Lower leg skin (tissue), 2 donors: Measurements from ENCODE around the gene AUTS2.

DNA sequence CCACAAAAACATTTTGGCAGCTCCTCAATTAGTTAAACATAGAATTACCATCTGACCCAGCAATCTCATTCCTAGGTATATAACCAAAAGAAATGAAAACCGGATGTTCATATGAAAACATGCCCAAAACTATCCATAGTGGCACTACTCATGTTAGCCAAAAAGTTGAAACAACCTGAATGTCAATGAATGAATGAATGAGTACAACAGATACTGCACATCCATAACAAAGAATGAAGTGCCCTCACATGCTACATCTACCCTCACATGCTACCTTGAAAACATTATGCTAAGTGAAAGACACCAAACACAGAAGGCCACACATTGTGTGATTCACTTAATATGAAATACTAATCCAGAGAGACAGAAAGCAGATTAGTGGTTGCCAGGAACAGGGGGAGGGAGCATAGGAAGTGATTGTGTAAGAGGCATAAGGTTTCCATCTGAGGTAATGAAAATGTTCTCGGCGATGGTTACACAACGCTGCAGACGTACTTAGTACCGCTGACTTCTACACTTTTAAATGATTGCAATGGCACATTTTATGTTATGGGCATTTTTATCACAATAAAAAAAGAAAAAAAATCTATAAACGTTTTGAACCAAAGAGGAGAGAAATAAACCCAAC, 462.1 kb downstream of the SPDYE21 start:
- PRO-cap = no peak
- RAMPAGE, long total RNA, 2 experiments = no peak in any of the 2 experiments

- PRO-cap = bidirectional peak, plus-strand start at chr7:69598451, minus-strand start at chr7:69598055
- RAMPAGE, long total RNA, 2 experiments = no peak in any of the 2 experiments
These were observed at the start of gene AUTS2 for GRCh38 chr7:69597812-69598799. AUTS2 (plus strand) TSS chr7:69598475.

- PRO-cap = no peak
- RAMPAGE, long total RNA, 2 experiments = no peak in any of the 2 experiments
These were observed 176.9 kb downstream of the AUTS2 start for GRCh38 chr7:69775128-69775689.

DNA sequence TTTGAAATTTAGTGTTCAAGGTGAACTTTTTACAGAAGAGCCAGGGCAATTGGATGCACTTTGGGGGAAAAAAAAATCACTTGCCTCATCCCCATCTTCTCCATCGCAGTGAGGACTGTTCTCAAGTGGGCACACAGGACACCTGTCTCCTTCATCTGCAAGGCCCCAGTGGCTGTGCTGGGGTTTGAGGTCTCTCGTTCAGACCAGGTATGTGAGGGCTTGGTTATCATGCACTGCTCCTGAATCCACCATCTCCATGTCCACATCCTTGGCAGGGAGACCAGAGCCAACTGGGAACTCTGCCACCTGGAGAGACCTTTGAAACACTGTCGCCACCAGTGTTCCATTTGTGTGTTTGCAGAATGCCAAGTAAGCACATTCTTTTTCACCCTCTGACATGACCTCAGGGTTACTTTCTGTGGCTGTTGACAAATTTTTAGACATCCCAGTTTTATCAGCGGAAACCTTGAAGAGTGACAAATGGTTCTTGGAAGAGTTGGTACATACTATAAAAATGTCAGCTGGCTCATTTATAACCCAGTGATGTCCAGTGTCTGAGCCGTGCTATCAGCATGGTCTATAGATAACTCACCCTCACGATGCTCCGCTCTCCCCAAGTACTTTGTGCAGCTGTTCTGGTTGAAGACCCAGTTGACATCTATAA, 563.3 kb upstream of the GALNT17 start:
- PRO-cap = no peak
- RAMPAGE, long total RNA, 2 experiments = no peak in any of the 2 experiments

DNA sequence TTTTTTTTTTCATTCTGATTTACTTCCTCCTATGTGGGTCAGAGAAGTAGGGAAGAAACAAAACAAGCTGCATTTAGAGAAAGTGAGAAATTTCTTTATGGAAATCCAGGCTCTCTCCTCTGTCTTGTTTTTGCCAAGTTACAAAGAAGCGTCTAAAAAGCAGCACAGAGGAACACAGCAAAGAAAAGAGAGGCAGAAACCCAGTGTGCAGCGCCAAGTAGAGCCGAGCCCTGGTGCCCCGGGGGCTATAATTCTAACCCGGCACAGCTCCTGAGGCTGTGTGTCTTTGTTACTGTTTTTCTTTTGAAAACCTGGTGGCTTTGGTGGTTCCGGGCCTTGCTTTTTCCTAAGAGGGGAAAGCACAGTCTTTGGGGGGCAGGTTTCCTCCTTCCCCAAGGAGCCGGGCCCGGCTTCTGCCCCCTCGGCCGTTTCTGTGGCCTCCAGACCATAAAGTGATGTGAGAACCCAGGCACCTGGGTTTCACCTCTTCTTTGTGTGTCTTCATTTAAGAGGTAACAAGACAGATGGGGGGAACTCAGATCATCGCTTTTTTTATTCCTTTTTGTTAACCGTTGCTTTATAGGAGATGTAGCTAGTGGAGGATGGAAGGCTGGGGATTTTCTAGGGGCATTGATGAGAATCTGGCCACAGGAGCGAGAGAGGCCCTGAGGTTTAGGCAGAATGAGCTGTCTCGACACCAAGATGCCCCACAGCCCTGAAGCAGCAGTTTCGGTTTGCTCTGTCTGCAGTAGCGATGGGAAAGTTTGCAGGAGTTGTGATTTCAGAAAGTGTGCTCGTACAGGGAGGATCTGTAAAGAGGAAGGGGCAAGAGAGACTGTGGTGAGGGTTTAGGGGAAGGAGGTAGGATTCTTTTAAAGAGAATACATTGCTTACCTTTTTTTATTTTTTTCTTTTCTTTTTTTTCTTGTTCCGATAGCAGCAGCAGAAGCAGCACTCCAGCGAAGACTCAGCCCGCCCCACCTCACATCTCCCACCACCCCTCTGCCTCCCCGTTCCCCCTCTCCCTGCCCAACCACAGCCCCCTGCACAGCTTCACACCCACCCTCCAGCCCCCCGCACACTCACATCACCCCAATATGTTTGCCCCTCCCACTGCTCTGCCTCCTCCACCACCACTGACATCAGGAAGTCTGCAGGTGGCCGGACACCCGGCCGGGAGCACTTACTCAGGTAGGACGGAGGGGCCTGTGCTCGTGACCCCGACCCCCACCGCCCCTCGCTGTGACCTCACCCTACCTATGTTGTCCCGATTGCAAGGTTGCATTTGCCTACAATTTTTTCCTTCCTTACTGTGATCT, 367.7 kb upstream of the GALNT17 start:
- PRO-cap = no peak
- RAMPAGE, long total RNA, 2 experiments = start-site peak on the plus strand in 1 of 2 experiments, centred at position 1,118 of the sequence, 13 reads per replicate

DNA sequence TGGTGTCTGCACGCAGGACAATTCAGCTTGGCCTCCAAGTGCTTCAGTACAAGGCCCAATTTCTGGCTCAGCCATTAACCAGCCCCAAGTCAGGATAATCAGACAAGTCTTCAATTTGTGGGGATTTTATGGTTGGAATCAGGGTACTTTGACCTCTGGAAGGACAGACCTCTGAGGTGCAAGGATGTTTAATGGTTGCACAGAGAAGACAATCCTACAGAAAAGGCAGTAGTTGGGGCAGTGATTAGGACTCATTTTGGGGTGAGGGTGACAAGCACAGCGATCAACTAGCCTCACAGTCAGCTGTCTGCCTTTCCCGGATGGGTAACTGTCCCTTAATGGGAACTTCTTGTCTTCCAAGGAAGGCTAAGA, 271.2 kb upstream of the GALNT17 start:
- PRO-cap = no peak
- RAMPAGE, long total RNA, 2 experiments = no peak in any of the 2 experiments

DNA sequence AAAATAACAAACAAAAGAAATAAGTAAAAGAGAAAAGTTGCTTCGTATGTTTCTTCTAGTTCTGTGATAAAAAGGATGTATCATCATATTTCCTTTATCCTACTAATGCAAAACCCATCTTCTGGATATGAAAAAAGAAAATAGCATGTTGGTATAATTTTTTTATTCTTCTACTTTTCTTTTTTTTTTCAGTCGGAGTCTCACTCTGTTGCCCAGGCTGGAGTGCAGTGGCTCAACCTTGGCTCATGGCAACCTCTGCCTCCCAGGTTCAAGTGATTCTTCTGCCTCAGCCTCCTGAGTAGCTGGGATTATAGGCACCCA, 14.5 kb upstream of the GALNT17 start:
- PRO-cap = no peak
- RAMPAGE, long total RNA, 2 experiments = no peak in any of the 2 experiments

DNA sequence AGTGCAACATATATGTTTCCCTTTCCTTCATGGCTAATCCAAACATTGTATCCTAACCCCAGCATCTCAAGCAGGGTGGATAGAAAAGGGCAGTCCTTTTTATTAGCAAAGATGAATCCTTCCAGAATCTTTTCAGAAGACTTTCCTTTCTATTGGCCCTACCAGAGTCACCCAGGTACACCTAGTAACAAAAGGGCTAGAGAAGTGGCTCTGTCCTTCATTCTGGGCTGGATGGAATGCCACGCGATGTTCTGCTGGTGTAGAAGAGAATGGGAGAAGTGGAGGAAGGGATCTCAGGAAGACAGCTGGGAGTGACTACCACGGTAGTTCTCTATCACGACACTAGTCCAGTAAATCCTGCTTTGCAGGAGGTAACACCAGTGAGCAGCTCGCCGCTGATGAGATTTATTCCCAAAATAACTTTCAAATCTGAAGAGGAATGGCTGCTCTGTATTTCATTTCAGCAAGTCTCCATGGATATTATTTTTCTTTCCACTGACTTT, 178.7 kb downstream of the GALNT17 start:
- PRO-cap = no peak
- RAMPAGE, long total RNA, 2 experiments = no peak in any of the 2 experiments

GRCh38 chr7:72744374-72745021, 83.5 kb downstream of the TYW1B start:
- PRO-cap = no peak
- RAMPAGE, long total RNA, 2 experiments = no peak in any of the 2 experiments

- PRO-cap = no peak
- RAMPAGE, long total RNA, 2 experiments = no peak in any of the 2 experiments
These were observed 12.3 kb upstream of the TYW1B start for GRCh38 chr7:72840344-72840658.

- PRO-cap = bidirectional peak, plus-strand start at chr7:72879357, minus-strand start at chr7:72879276
- RAMPAGE, long total RNA, 2 experiments = no peak in any of the 2 experiments
These were observed 45.9 kb upstream of the POM121 start for GRCh38 chr7:72878923-72879547.

DNA sequence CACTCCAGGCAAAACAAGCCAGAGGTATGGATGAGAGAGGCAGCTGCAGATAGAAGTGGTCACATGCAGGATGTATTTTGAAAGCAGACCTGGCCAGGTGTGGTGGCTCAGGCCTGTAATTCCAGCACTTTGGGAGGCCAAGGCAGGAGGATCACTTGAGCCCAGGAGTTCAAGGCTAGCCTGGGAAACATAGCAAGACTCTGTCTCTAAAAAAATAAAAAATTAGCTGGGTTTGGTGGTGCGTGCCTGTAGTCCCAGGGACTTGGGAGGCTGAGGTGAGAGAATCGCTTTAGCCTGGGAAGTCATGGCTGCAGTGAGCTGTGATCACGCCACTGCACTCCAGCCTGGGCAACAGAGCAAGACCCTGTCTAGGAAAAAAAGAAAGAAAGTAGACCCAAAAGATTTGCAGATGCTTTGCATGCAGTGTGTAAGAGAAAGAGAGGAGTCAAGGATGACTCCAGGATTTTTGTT, 27.2 kb upstream of the POM121 start:
- PRO-cap = no peak
- RAMPAGE, long total RNA, 2 experiments = no peak in any of the 2 experiments

DNA sequence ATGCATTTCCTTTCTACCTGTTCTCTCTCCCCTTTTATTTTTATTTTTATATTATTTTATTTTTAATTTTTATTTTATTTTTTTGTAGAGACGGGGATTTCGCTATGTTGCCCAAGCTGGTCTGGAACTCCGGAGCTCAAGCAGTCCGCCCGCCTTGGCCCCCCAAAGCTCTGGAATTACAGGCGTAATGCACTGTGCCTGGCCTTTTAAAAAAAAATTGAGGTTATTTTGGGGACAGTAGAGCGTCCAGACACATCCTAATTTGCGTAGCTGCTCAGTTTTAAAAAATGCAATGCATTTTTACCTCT, 23.1 kb downstream of the SPDYE8 start:
- PRO-cap = no peak
- RAMPAGE, long total RNA, 2 experiments = no peak in any of the 2 experiments

GRCh38 chr7:73319745-73320100, 8.2 kb downstream of the TRIM50 start:
- PRO-cap = no peak
- RAMPAGE, long total RNA, 2 experiments = no peak in any of the 2 experiments

- PRO-cap = no peak
- RAMPAGE, long total RNA, 2 experiments = no peak in any of the 2 experiments
These were observed 34.3 kb upstream of the FZD9 start for GRCh38 chr7:73399175-73399803.

DNA sequence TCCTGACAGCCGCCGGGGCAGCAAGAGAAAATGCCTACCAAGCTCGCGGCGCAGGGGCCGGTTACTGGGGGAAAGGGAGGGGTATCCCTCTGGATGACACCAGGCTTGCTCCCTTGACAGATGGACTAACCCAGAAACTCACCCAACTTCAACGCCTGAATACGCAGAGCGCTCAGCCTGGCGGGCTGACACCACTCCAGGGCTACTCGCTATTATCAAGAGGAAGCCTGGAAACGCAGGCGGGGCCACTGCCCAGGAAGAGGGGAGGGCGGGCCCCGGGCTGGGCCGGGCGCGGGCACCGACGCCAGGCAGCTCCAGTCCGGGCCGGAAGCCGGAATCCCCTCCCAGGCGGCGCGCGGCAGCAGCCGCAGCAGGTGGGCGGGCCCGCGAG, 596 bp downstream of the BCL7B start:
- PRO-cap = bidirectional peak, plus-strand start outside the sequence, minus-strand start at position 338 of the sequence
- RAMPAGE, long total RNA, 2 experiments = start-site peak on the minus strand in 2 of 2 experiments, centred at positions 270 to 278 of the sequence, 27 to 32 reads per replicate

- PRO-cap = no peak
- RAMPAGE, long total RNA, 2 experiments = no peak in any of the 2 experiments
These were observed 442 bp downstream of the TBL2 start for GRCh38 chr7:73577990-73578283.

- PRO-cap = no peak
- RAMPAGE, long total RNA, 2 experiments = no peak in any of the 2 experiments
These were observed 10.9 kb downstream of the STX1A start for GRCh38 chr7:73708118-73709416.

- PRO-cap = no peak
- RAMPAGE, long total RNA, 2 experiments = no peak in any of the 2 experiments
These were observed 855 bp downstream of the STX1A start for GRCh38 chr7:73718511-73719116.

GRCh38 chr7:73914558-73915079, 53.7 kb downstream of the TMEM270 start:
- PRO-cap = unidirectional peak, plus-strand start at chr7:73914804
- RAMPAGE, long total RNA, 2 experiments = no peak in any of the 2 experiments